ENCODE measurements around the gene RRP9.

DNA sequence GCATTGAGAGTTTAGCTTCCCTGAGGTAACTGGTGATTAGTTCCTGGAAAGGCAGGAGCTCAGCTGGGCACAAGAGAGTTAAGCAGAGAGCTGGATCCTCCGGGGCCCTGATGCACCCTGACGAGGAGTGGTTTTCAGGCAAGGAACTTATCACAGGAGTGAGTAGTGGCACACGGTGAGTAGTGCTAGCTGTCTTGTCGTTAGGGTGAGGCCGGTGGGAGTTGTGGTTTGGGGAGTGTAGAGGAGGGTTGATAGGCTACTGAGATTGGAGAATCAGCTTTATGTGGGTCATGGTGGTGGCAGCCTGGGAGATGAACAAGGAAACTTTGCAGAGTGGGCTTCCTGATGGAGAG lies 854 bp downstream of the RAD54L2 start:
- RRBS: 0% methylated on average over 4 of the region's 5 CpGs

DNA sequence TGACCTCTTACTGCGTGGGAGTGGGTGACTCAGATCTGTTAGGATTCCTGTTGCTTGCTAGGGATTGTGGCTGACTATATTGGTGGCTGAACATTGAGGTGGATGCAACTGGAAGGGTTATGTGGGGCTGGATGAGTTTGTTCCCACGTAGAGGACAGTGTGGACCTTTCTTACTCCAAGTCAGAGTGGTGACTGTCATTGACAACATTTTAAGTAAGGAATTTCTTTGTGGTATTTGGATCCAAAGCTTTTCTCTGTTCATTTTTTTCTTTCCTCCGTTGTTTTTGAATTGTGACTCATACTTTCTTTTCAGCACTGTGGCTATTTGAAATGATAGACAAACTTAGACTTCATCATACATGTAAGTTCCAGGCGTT lies 1.2 kb downstream of the RAD54L2 start:
- RRBS: no CpG with 5 or more reads among the region's 4 CpGs

- RRBS: under 1% methylated on average over 4 of the region's 18 CpGs
Observed at GRCh38 chr3:51941149-51941654, 502 bp downstream of the RRP9 start.

- RRBS: 2% methylated on average over 13 of the region's 68 CpGs
Observed at GRCh38 chr3:51941655-51942438, at the start of gene RRP9. Gene RRP9 (minus strand): TSS chr3:51941904.

- RRBS: 25% methylated on average over 33 of the region's 129 CpGs
Observed at GRCh38 chr3:51955522-51956923, 842 bp downstream of the GPR62 start.

GRCh38 chr3:51997964-51998375 lies 2.3 kb upstream of the RPL29 start:
- RRBS: no CpG with 5 or more reads among the region's 4 CpGs

DNA sequence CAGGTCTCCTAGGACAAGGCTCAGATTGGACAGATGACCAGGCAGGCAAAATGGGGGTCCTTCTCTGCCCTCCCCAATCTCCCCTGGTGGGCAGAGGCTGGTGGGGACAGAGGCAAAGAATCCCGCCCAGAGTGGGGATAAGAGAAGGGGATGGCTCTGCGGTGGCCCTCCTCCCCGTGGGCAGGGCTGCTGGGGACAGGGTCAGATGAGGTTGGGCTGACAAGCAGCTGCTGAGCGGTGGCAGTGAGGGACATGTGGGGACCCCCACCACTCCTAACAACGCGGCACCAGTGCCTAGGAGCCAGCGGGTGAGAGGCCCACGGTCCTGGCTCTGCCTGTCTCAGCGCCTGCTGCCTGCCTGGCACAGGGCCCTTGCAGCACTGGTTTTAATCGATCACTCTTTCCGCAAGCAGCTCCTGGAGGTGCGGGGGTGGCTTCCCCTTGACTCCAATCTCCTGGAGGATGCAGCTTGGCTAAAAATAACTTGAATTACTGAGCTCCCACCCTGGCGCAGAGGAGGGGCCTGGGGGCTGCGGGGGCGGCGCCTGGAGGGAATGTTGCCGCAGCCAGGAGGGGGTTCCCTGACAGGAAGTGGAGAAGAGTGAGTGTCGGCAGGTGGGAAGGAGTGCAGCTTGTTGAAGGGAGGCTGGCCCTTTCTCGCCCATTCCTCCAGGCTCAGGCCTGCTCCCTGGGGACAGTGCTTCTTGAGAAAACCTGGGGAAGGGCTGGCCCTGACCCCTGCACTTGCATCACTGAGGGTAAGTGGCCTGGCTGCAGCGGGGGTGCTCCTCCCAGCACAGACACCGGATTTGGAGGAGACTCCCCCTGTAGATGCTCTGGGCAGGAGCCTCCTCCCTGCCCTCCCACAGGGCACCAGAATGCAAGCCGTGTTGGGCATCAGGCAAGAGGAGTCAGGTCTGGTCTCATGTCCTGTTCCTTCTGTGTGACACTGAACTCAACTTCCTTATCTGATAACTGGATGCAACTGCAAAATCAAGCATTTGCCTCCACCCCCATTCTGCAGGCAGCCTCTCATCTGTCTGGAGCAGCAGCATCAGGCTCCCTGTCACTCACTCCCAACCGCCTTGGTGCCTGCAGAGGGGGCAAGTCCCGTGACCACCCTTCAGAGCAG lies 10.0 kb upstream of the RPL29 start:
- RRBS: no CpG with 5 or more reads among the region's 24 CpGs

- RRBS: no CpG with 5 or more reads among the region's 29 CpGs
Observed at GRCh38 chr3:52053815-52054544, 2.4 kb downstream of the DUSP7 start.

DNA sequence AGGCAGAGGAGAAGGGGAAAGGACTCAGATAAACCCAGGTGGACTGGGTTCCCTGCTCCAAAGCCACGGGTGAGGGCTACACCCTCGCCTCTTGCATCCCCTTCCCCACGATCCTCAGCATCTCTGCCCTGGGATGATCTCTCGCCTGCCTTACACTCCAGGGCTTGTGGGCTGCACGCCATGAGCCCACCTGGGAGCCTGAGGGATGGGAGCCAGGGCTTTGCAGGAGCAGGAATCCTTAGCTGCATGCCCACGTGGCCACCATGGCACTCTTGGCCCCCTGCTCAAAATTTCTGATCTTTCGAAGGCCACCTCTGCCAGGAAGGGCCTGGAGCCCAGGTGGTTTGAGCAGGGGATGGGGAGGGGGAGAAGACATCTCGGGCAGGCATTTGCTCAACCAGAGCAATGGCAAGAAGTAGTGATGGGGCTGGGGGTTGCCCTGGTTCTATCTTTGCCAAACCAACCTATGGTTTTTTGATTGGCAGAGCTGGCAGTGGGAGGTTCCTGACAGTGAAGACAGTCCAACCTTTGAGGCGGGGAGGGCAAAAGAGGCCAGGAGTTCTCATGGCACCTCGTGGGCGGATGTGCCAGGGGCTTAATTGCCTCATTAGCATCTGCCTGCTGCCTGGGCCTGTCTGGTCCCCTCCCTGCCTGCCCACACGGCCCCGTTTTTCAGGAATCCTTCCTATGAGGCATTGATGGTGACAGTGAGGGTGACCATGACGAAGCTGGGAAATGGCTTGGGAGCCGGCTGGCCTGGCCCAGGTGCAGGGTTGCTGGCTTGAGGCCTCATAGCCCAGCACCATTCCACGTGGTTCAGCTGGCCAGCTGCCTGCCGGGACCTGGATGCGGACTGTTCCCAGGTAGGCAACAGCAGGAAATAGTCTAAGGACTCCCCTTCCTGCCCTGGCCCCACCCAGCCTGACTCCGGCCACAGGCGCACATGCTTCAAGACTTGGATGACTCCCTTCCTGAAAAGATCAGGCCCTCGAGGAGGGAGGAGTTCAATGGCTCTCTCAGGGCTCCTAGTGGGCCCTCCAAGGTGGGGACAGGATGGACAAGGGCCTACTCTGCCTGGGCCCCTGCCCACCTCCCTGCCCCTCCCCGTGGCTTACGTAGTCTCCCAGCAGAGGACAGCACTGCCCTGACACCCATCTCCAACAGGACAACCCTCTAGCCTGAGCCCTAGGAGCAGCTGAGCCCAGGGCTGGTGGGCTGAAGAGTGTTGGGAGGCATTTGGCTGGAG lies 8.7 kb upstream of the DUSP7 start:
- RRBS: 75% methylated on average over 5 of the region's 23 CpGs

DNA sequence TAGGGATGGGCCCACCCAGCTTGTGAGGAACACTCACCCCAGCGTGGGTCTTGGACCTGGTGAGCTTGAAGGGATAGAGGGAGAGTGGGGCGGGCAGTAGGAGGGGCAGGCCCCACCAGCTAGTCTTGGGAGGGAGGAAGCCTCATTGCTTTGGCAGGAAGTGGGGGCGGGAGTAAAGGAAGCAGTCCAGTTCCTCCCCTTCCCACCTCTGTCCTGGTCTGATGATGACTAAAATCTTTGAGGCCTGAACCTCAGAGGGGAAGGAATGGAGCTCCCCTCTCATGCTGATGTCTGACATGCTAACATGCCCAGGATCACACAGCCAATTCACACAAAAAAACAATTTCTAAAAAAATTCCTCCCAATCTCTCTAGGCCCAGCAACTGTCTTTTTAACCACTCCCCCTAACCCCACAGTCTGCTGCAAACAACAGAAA lies 30.7 kb upstream of the DUSP7 start:
- RRBS: no CpG with 5 or more reads among the region's 3 CpGs

DNA sequence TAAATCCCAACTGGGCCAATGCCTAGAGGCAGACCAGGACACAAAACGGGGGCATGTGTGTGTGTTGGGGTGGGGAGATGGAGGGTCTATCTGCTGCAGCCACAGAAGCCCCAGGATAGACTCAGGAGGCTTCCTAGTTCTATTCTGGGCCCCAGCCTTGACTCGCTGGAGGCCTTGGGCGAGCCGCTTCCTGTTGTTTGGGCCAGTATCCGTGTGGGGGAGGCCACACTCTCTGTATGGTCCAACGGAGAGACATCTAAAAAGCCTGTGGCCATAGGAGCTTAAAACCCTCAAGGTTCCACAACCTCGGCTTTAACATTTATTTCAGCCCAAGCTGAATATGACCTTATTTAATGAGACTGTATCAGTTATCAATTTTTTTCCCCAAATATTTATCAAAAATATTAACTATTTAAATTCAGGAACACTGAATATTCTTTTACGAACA lies 32.8 kb downstream of the POC1A start:
- RRBS: no CpG with 5 or more reads among the region's 8 CpGs

- RRBS: no CpG with 5 or more reads among the region's 5 CpGs
Observed at GRCh38 chr3:52182115-52182505, 15.8 kb upstream of the ALAS1 start.

DNA sequence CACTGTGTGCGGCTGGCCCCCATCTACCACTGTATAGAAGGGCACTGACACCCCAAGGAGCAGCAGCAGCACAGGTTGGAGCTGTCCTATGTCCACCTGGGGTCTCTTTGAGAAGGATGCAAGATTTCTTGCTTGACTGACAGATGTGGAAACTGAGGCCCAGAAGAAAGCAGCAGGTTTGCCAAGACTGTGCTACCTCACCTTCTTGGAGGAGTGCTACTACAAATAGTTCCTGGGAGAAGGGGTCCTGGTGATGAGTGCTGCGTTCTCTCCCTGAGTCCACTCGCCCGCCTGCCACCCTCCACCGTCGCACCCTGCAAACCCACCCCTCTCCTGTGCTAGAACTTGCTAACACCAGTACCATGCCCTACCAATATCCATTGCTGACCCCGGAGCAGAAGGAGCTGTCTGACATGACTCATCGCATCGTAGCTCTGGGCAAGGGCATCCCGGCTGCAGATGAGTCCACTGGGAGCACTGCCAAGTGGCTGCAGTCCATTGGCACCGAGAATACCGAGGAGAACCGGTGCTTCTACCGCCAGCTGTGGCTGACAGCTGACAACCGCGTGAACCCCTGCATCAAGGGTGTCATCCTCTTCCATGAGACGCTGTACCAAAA lies 5.0 kb upstream of the ALAS1 start:
- RRBS: 53% methylated on average over 4 of the region's 17 CpGs

DNA sequence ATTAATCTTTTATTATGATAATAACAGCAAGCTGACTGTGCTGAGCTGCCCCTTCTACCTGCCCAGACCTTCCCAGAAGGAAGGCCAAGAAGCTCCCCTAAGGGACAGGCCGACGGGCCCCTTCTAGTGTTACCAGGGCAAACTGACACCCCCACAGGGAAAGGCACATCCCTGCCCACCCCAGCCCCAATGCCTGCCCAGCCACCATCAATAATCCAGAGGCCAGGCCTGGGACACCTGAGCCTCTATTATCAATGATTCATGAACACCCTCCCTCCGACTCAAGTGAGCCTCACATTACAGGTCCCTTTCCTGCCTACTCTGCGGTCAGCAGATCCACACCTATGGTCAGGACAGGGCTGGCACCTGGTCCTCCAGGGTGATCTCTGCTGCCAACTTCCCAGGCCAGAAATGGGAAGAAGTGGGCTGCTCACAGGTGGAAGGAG lies 1.9 kb downstream of the TWF2 start:
- RRBS: no CpG with 5 or more reads among the region's 4 CpGs

DNA sequence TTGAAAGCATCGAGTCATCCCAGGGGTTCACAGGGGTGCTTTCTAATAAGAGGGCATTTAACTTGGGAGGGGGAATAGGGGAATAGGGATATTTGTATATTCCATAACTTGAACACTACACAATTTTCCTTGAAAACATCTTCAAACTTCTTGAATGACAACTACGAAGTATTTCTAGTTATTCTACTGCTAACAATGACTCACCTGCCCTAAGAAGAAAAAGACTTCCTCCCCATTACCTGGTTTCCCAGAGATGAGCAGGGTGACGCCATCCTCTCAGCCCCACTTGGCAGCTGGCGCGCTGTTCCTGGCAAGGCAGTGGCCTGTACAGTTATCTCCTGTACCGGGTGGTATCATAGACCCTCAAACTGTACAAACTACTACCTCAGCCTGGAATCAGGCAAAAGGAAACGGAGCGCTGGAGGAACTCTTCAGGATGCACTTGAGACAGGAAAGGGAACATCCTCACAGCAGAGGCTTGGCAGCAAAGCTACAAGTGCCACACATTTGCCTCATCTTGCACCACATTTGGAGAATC lies 10.4 kb downstream of the WDR82 start:
- RRBS: no CpG with 5 or more reads among the region's 8 CpGs

DNA sequence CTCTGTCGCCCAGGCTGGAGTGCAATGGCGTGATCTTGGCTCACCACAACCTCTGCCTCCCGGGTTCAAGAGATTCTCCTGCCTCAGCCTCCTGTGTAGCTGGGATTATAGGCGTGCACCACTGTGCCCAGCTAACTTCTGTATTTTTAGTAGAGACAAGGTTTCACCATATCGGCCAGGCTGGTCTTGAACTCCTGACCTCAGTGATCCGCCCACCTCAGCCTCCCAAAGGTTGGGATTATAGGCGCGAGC lies 8.4 kb downstream of the WDR82 start:
- RRBS: no CpG with 5 or more reads among the region's 8 CpGs

GRCh38 chr3:52276956-52278024 lies 1.2 kb downstream of the WDR82 start:
- RRBS: 3% methylated on average over 4 of the region's 30 CpGs

DNA sequence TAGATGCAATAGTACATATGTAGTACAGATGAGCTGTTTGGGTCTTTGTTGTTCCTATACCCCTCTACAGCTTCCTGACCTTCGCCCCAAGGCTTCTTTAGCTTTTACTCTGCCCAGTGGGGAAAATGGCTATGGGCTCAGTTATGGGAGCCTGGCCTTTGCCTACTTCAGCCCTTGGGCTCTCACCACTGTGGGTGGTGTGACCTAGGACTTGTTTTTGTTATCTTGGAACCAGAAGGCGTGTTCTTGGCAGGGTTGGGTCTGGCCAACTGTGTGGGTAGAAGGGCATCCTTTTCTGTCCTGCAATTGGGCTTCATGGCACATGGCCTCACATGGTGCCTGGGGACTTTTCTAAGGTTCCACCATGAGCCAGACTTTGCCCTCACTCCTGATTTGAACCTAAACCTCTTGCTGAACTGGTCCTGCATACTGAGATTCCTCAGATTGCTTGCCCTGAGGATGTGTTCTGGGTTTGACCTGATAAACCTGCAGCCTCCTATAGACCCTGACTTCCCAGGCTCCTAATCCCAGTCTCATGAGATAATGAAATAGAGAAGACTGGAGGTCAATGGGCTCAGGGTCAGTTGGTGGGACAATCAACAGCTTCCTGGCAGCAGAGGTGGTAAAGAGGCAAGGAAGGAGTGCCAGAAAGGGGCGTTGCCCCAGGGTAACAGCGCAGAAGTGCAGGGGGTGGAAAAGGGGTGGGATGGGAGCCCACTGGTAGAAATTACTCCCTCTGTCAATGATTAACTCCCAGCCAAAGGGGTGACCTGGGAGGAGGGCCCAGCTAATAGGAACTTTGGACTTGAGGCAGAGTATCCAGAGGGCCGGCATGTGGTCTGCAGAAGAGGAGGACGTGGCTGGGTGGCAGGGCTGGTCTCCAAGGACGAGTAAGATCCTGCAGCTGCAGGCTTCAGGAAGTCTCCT lies 1.9 kb downstream of the GLYCTK start:
- RRBS: no CpG with 5 or more reads among the region's 7 CpGs

DNA sequence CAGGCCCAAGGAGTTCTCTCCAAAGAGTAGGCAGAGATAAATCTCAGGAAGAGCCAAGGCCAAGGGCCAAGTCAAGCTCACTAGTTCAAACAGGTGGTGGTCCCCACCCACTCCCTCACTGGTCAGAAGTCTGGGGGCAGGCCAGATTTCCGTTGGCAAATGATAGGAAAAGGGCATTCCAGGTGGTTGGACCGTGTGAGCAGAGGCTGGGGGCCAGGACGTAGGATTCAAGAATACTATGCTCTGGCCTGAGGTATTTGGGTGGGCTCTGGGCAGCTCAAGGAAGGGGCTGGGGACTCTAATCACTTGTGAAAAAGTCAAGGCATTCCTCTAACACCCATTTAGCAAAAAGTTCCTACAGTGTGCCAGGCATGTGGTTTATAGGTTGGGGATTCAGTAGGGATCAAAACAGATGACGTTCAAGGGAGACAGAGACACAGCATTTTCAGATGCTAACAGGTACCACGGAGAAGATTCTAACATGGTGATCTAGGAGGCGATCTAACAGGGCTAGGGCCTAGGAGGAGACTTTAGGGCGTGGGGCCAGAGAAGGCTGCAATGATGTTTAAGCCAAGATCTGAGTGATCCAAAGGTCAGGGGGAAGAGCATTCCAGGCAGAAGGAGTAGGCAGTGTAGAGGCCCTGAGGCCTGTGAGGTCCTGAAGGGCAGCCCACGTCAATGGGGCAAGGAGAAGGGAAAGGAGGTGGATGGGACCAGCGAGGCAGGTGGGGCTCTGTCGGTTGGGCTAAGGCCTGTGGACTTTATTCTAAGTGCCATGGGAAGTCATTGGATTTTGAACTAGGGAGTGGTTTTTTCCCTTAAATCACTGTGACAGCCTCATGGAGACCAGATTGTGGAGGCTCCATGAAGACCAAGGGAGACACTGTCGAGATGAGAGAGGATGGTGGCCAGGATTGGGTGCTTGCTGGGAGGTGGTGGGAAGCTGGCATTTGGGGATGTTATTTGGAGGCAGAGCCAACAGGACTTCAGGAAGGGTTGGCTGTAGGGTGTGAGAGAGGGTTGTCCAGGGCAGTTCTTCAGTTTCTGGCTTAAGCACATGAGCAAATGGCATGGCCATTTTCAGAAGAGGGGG lies 10.3 kb upstream of the DNAH1 start:
- RRBS: no CpG with 5 or more reads among the region's 11 CpGs

GRCh38 chr3:52400663-52401220 lies 9.1 kb downstream of the BAP1 start:
- RRBS: no CpG with 5 or more reads among the region's 3 CpGs

Measured in AG04449 (cell line).